Sternocleidomastoid (tissue), 1 donor: ENCODE measurements around a stretch of chr22.

- PRO-cap = no peak
These were observed 45.3 kb downstream of the PPARA start for GRCh38 chr22:46195493-46196231.

DNA sequence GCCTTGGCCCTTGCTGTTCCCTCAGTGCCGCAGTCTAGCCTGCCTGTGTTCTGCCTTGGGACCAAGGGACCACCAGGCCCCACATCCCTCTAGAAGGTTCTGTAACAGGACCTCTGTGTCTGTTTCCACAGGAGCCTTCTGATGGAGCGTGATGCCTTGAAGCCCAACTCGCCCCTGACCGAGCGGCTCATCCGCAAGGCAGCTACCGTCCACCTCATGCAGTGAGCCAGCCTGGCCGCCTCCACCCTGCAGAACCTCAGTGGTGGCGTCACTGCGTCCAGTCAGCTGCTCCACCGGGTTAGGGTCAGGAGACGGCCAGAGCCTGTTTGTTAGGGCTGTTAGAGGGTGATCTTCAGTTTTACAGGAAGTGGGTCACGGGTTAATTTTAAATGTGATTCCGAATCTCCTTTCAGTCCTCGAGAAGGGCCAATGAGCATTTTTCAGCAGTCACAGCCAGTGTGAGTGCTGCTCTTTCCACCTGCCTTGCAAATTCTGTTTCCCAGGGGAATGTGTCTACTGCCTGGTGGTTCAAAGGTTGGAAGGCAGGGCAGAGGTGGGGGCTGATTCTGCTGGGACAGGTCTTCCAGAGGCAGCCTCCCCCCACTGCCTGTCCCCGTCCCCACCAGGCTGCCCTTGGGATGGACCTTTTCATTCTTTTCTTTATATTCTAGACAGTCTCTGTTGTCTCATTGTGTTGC is 3.9 kb upstream of the GTSE1 start:
- PRO-cap = no peak

DNA sequence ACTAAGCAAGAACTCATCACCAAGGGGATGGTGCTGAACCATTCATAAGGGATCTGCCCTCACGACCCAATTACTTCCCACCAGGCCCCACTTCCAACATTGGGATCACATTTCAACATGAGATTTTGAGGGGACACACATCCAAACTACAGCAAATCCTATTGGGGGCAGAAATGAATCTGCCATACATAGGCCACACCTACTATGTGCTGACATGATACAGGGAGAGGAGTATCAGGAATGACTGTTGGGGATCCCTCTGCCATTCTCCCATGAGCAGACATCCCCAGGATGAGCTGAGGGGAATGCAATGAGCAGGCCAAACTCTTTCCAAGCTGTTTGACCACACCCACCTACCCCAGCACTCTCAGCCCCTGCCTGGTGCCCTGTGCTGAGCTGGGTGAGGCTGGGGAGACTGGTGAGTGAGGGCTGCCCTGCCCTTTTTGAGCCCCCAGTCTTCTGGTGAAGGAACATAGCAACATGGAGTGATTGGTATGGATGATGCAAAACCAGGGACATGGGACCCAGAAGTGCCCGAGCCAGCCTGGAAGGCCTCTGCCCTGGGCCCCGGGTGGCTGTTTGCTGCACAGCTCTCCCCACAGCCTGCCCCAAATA is 1.2 kb upstream of the GTSE1 start:
- PRO-cap = no peak

- PRO-cap = no peak
These were observed 38.8 kb downstream of the TRMU start for GRCh38 chr22:46373948-46375067.

- PRO-cap = no peak
These were observed 41.2 kb downstream of the TRMU start for GRCh38 chr22:46376769-46377122.

DNA sequence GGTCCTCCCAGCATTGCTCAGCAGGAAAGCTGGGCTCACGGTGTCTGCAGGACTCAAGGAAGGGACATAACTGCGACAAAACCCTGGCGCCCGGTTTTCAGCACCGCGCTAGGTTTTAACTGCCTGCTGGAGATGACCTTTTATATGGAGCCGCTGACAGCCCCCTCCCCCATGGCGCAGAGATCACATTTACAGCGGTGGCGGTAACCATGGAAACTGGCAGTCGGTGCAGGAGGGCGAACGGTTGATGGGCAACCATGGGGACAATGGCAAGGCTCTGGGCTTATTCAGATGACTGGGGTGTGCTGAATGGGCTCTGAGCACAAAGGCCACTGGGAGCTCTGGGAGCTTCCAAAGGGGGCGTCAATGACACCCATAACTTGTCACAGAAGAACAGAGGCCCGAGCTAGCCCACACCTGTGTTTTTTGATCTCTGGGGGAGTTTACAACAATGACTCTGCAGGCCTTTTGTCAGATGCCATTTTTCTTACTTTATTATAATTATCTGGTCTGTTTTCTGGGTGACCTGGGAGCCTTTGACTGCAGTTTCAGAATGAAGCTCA is 37.1 kb downstream of the CELSR1 start:
- PRO-cap = no peak

- PRO-cap = no peak
These were observed 35.7 kb upstream of the CELSR1 start for GRCh38 chr22:46573000-46573592.

- PRO-cap = no peak
These were observed 35.5 kb upstream of the GRAMD4 start for GRCh38 chr22:46584602-46585110.

DNA sequence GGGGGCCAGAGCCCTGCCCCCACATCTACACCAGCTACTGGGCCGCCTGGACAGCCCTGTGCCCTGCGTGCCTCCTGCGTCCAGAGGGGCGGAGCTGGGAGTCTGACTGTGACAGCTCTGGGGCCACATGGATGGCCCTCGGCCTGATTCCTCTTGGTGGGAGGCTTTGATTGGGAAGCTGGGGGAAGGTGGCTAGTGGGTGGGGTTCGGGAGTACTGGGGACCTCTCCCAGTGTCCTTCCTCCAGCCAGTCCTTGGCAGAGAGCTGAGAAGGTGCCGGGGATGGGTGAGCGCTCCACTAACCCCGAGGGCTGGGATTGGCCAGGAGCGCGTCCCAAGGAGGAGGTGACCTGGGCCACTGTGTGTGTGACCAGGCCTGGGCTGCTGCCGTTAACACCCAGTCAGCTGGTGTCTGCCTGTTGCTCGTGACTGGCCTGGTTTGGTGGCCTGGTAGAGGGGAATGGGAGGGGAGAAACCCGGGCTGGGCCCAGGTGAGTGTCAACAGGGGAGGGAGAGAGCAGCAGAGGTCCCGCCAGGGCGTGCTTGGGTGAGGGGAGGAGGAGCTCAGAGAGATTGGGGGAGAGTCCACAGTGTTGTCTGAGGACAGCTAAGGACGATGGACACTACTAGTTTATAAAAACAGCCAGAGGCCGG is 29.9 kb upstream of the GRAMD4 start:
- PRO-cap = no peak

DNA sequence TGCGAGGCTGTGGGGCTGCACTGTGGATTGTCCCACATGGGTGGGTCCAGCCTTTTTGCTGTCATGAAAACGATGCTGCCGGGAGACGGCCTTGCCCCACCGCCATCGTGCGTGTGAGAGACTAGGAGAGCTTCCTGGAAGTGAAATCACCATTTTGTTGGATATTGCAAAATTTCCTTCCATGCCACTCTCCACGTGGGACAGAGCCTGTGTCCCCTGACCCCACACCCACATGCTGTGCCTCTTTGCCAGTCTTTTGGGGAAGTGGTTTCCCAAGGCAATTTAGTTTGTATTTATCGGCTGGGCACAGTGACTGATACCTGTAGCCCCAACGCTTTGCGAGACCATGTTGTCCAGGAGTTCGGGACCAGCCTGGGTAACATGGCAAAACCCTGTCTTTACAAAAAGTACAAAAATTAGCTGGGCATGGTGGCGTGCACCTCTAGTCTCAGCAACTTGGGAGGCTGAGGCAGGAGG is 18.1 kb upstream of the GRAMD4 start:
- PRO-cap = no peak

GRCh38 chr22:46653395-46653731 is 33.2 kb downstream of the GRAMD4 start:
- PRO-cap = no peak

- PRO-cap = no peak
These were observed 34.9 kb downstream of the GRAMD4 start for GRCh38 chr22:46655019-46655466.

- PRO-cap = bidirectional peak, plus-strand start at chr22:46737792, minus-strand start at chr22:46737788
These were observed 675 bp downstream of the CERK start for GRCh38 chr22:46737199-46737955.

DNA sequence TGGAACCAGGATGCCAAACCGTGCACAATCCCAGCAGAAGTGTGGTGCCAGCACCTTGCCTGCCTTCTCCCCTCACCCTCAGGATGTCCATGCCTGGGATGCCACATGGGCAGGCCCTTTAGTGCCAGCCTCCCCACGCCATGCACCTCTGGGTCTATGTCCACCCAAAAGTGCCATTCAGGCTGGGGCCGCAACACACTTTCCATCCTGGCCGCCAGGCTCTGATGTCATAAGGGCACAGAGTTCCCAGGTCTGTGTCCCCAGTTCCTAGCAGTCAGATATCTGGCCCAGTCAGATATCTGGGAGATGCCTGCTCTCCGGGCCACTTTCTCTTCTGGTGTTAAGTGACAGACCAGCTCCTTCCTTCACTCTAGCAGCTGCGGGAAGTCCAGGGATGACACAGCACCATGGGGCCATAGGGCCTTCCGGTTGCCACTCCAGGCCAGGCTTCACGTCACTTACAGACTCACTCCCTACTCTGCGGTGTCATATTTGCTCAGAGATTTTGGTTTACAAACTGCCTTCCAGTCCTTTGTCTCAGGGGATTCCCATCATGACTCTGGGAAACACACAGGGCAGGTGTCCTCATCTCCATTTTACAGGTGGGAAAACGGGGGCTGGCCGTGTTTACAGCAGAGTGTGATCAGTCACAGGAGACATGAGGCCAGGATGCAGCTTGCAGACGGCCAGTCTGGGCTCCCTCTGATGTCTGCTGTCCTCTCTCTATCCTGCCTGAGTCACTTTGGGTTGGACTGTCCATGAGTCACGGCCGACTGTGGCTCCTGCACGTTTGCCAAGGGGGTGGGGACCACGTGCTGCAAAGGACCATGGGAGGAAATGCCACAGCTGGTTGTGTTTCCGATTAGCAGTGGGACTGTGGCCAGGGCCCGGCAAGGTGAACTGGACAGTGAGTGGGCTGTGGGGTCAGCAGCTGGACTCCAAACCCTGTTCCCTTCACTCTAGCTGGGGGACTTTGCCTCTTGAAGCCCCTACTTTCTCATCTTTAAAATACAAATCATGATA is 8.3 kb upstream of the TBC1D22A start:
- PRO-cap = unidirectional peak, minus-strand start at position 336 of the sequence; bidirectional peak, plus-strand start at position 868 of the sequence, minus-strand start at position 704 of the sequence

DNA sequence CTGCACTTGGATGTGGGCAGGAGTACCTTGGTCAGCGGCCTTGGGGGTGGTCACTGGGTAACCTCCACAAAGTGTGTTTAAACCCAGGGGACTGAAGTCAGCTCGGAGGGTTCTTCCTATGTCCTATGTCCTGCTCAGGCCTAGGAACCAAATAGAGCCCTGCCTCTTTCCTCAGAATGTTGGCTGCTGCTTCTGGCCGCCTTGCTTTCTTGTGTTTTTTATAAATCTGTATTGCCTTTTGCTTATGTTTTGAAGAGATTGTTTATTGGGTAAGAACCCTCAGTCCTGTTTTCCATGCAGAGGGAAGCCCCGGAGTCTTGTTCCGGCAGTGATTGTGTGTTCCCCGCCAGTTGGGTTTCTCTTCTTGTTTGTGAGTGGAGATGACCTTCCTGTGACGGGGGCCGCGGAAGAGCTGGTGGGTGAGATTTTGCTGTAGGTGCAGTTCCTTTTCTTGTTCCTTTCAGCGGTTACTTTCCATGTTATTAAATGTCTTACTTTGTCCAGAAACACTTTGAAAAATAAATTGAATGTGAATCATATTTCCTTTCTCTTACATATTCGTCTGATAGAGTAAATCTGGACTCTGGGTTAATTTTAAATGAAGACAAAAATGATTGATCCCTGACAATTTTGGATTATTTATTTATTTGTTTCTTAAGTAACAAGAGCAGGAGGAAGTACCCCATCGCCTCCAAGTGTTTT is 8.3 kb downstream of the TBC1D22A start:
- PRO-cap = no peak

GRCh38 chr22:46801349-46801748 is 38.9 kb downstream of the TBC1D22A start:
- PRO-cap = no peak

DNA sequence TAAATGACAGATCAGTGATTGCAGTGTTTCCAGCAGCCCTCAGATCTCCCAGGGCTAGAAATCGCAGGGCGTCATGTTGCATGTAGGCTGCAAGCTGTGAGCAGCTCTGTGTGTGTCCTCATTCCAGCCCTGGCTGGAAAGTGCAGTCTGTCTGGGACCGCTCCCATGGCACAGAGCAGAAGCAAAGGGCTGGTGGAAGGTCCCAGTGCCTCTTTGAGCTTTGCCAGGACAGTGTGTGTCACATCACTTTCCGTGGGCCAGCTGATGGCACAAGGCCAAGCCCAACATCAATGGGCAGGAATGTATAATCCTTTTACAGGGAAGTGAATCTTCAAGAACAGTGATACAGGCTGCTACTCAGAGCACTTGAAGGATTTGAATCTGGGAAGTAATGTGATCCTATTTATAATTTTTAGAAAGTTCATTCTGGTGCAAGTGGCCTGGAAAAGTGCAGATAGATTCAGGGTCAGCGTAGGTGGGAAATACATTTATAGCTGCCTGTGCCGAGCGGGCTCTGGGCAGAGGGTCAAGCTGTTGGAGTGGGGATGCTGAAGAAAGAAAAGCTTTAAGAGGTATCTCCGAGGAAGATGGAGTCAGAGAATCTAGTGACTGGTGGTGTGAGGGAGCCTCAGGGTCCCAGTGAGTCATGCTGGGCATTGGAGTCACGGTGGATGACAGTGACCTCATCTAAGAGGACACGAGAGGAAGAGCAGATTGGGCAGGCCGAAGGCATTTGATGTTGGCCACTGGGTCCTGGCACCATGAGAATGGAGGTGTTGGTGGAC is 68.1 kb downstream of the TBC1D22A start:
- PRO-cap = no peak

- PRO-cap = no peak
These were observed 73.1 kb downstream of the TBC1D22A start for GRCh38 chr22:46835299-46836116.

GRCh38 chr22:46853132-46853622 is 90.7 kb downstream of the TBC1D22A start:
- PRO-cap = no peak

- PRO-cap = bidirectional peak, plus-strand start at chr22:46943015, minus-strand start at chr22:46943025
These were observed 180.5 kb downstream of the TBC1D22A start for GRCh38 chr22:46942881-46943508.